Paraaortic lymph node (tissue), 1 donor: Measurements from ENCODE around the genes NPS and PTPRE.

DNA sequence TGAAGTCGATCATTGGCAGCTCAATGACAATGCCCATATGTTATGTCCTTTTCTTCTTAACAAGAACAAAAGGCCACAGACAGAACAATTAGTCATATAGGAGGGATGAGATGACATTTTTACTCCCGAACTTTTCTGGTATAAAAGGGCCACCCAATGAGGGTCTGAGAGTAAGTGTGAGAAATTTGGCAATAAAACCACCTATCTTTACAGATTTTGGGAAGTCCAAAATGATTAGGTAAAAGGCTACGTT is at the start of gene NPS:
Gene NPS, plus strand, starts transcription at position 171 of the 253 bp plus-strand sequence.
- PRO-cap, result no peak

DNA sequence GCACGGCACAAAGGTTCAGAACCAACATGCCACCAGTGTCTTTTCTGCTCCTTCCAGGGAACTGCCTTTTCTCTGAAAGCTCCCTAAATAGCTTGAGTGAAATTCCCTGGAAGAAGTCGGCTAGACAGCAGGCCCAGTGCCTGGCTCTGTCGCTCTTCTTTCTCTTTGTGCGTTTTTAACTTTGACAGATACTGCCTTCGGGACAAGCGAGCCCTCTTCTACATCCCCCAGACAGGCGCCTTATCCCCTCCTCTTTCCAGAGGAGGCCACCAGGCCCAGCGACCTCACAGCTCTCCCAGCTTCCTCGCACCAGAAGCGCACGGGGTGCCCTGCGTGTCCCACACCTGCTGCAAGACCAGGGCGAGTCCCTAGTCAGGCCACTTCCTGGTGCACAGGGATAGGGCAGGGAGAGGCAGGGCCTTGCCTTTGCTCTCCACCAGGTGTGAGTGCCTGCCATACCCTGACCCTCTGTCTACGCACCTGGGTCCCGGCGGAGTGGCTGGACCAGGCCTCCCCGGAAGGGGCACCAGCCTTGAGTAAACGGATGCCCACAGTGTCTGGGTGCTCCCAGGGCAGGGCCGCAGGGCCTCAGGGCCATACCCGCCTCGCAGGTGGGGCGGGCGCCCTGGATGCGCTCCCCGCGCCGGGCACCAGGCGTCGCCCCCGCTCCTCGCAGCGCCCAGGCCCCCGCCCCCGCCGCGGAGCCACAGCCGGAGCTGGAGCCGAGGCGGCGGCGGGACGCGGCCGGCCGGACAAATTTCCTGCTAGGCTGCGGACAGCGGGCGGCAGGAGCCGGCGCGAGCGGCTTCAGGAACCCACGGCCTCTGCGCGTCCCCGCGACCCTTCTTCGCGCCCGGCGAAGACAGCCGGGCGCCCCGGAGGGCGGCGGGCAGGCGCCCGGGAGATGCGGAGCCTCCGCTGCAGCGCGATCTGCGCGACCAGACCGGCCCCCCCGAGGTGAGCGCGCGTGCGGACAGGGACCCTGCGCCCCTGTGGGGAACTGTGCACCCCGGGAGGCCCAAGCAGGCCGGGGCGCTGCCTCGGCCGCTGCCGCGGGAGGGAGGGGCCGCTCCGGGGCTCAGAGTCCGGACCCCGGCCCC is at the start of gene PTPRE:
Gene PTPRE, plus strand, starts transcription at position 751 of the 1,100 bp plus-strand sequence.
- PRO-cap, result unidirectional peak, plus-strand start at position 725 of the sequence; unidirectional peak, plus-strand start at position 779 of the sequence; unidirectional peak, plus-strand start at position 1,025 of the sequence

DNA sequence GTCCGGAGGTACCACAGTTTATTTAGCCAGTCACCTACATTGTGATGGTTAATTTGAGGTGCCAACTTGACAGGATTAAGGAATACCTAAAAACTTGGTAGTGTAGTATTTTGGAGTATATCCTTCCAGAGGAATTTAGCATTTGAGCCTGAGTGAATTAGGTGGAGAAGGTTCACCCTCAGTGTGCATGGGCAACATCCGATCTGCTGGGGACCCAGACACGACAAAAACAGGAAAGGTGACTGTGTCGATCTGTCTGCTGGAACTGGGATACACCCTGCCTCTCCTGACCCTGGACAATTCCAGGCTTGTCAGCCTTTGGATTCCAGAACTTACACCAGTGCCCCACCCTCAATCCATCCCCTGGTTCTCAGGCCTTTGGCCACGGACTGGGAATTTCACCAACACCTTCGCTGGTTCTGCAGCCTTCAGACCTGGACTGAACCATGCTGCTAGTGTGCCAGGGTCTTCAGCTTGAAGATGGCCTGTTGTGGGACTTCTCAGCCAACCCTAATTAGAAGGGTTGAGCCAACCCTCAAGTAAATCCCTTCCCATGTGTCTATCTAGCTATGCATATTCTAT is 41.9 kb downstream of the PTPRE start:
- PRO-cap, result unidirectional peak, minus-strand start at position 205 of the sequence

- PRO-cap, result bidirectional peak, plus-strand start at chr10:127977901, minus-strand start at chr10:127977721
Observed at GRCh38 chr10:127977380-127978019, 70.6 kb downstream of the PTPRE start.

GRCh38 chr10:127997693-127998391 is 90.9 kb downstream of the PTPRE start:
- PRO-cap, result no peak

DNA sequence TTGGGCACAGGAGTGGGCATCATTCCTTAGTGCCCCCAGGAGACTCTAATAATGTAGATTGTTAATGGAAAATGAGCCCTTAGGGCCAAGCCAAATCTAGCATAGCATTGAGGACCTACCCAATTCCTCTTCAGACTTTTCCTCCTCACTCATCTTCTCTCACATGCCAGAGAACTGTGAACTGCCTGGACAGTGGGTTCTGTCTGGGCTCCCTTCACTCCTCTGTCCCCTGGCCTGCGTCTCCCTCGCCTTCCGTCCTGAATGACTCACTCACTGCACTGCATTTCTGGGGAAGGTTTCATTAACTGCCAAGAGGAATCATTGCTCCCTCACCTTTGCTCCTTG is 89.2 kb downstream of the MKI67 start:
- PRO-cap, result no peak

DNA sequence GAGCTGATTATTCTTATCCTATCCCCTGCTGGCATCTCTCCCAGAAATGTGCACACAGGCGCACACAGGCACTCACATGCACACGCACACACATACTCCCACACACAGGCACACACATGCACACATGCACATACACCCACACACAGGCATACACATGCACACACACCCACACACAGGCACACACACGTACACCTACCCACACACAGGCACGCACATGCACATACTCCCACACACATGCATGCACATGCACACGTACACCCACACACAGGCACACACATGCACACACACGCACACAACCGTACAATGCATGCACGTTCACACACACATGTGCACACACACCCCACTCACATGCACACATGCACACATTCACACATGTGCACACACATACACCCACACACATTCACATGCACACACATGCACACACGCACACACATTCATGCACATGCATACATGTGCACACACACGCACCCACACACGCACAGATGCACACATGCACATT is 59.4 kb downstream of the MKI67 start:
- PRO-cap, result no peak

GRCh38 chr10:128070736-128071067 is 55.5 kb downstream of the MKI67 start:
- PRO-cap, result no peak

GRCh38 chr10:128156913-128157506 is 30.8 kb upstream of the MKI67 start:
- PRO-cap, result no peak

- PRO-cap, result no peak
Observed at GRCh38 chr10:128765643-128766051, 639.4 kb upstream of the MKI67 start.

- PRO-cap, result no peak
Observed at GRCh38 chr10:129531430-129532115, 64.5 kb downstream of the MGMT start.

- PRO-cap, result bidirectional peak, plus-strand start at chr10:129892069, minus-strand start at chr10:129891921
Observed at GRCh38 chr10:129891751-129892277, 72.3 kb downstream of the EBF3 start.

DNA sequence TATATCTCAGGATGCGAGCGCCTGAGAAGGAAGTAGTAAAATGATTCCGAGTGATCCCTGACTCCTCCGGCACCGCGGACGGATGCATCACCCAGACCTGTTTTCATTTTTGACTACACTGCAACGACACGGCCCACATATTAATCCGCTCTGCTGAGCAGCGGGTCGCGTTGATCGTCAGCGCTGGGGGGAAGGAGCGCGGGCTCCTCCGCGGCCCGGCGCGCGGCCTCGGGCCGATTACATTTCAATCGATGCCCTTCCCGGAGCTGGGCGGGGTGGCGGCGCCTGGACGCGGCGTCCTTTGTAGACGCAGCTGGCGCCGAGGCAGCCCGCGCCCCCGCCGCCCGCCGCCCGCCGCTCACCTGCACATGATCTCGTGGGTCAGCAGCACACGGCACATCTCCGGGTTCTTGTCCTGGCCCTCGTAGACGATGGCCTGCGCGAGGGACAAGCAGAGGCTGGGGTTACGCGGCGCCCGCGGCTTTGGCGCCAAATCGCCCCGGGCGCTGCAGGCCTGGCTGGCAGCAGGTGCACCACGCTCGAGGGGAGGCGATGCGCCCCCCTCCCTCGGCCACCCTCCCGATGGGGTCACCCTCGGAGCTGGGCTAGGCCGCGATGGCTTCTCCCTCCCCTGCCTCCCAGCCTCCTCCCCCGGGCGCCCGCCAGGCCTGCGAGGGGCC is 5.4 kb downstream of the EBF3 start:
- PRO-cap, result no peak

DNA sequence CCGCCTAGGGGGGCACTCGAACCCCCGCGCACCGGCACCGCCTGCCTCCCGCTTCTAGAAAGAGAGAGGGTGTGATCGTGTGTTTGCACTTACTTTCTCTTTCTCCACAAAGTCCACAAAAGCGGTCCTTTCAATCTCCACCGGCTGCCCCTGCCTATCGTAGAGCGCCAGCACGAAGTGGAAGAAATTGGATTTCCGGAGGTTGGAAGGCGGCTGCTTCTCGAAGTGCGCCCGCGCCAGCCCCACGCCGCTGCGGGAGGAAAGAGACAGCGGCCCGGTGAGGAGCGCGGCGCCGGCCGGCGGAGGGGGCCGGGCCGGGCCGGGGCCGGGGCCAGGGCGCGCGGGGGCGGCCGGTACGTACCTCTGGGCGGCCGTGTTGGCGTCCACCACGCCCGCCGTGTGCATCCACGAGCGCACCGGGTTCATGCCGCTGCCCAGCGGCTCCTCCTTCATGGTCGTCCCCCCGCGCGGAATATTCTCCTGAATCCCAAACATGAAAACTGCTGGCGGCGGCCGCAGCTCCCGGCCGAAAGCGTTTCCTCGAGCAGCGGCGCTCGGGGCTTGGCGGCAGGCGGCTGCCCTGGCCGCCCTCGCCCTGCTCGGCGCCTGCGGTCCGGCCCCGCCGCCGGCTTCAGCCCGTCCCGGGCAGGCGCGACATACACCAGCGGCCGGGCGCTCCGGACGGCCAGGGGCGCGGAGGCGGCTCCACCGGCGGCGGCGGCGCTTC is 637 bp downstream of the EBF3 start:
- PRO-cap, result no peak

GRCh38 chr10:131081197-131081796 is 230.2 kb downstream of the TCERG1L start:
- PRO-cap, result no peak

DNA sequence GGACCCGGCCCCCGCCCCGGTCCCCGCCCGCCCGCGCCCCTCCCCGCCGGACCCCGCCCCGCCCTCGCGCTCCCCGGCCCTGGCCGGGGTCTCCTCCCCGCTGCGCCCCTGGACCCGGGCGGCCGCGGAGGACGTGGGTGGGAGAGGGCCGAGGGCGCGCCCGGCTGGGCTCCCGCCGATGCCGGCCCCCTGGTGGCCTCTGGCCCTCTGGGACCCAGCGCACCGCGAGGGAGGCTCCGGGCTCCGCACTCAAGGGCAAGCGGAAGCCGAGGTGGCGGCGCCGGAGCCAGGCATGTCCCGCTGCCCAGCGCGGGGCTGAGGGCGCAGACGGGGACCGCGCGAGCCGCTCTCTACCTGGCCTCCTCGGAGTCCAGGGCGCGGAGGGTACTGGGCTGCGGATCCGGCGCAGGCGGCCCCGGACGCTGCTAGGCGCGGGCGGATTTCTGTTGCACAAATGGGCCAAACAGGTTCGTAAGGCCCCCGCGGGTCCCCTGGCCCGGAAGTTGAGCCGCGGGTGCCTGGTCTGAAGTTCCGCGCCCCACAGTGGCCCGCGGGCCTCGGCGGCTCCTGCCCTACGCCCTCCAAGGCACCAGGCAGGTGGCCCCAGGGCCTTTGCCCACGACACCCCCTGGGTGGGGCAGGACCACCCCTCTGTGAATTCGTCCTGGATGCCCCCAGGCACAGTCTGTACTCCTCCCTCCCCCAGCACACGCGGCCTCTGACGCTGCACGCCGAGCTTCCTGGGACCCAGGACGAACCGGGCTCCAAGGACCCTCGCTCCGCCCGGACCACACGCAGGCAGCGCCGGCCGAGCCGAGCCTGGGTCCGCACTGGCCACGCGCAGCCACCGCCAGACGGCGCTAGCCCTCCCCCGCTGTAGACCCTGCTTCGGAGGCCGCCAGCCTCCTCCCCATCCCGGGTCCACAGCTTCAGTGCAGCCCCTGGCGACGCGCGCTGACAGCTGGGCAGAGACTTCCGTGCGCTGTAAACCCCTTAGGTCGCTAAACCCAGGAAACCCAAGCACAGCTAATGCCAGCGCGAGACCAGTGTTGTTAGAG is 616 bp upstream of the TCERG1L start:
- PRO-cap, result unidirectional peak, plus-strand start at position 272 of the sequence

- PRO-cap, result no peak
Observed at GRCh38 chr10:131909795-131910422, 9.1 kb downstream of the PPP2R2D start.

- PRO-cap, result no peak
Observed at GRCh38 chr10:131911454-131912391, 10.9 kb downstream of the PPP2R2D start.

DNA sequence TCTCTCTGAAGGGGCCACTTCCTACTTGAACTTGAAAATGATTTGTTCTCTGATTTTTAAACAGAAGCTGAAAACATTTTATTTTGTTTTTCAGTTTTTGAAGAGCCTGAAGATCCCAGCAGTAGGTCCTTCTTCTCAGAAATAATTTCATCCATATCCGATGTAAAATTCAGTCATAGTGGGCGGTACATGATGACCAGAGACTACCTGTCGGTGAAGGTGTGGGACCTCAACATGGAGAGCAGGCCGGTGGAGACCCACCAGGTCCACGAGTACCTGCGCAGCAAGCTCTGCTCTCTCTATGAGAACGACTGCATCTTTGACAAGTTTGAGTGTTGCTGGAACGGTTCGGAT is 34.3 kb downstream of the BNIP3 start:
- PRO-cap, result no peak

DNA sequence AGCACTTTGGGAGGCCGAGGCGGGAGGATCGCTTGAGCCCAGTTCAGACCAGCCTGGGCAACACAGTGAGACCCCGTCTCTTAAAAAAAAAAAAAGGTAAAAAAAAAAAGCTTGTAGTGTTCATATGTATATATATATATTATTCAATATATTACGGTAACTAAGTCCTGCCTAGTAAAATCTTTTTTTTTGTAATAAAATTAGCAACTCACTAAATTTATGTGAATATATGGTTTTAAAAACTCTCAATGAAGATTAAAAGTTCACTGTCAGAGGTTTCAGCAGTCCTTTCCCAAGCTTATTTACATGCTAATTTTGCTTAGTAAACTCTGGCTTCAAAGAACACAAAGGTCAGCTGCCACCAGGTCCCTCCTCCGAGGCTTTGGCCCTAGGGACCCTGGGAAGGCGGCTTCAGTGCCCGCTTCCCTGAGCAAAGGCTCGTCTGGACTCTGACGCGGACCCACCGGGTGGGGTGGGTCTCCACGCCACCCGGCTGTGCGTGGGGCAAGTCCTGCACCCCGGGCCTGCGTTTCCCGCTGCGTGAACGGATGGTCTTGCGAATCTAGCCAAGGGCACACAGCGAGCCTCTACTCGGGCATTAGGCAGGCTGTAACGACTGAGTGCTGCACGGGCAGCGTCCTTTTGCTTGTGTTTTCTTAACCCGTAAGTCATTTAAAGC is 1.1 kb downstream of the BNIP3 start:
- PRO-cap, result no peak